ENCODE measurements around the genes PPP2R1B, TIMM8B and PTS.

DNA sequence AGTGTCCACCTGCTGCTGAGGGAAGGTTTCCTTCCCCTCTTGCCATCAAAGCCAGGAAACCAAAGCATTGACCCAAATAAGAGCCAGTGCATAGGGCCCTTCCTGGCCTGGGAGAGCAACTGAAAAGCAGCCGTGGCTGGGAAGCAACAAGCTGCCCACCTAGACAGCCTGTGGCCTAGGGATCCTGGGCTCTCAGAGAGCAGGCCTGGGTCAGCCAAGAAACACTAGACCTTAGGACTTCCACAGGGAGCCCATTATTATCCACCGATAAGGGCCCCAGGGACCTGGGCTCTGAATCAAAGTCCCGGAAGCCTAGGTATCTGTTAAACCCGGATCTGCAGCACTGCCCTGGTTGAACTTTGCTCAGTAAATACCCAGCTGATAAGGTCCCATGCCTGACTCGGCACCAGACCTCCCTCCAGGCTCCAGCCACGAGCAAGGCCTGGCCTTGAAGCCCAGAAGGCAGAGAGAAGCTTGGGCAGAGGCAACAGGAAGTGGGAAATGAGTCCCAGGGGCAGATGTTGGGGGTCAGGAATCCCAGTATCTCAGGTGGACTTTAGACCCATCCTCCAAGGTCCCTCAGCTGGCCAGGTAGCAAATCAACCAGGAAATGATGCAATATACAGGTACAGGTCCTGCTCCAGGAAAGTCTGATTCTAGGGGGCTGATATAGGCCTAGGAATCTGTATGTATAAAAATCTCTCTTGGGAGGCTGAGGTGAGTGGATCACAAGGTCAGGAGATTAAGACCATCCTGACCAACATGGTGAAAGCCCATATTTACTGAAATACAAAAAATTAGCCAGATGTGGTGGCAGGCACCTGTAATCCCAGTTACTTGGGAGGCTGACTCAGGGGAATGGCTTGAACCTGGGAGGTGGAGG is 18.8 kb downstream of the POU2AF1 start:
- RAMPAGE, long total RNA = no peak
- RRBS = no CpG with 5 or more reads among the region's 6 CpGs

GRCh38 chr11:111417557-111418281 is 38.6 kb upstream of the POU2AF1 start:
- RAMPAGE, long total RNA = no peak
- RRBS = no CpG with 5 or more reads among the region's 11 CpGs

DNA sequence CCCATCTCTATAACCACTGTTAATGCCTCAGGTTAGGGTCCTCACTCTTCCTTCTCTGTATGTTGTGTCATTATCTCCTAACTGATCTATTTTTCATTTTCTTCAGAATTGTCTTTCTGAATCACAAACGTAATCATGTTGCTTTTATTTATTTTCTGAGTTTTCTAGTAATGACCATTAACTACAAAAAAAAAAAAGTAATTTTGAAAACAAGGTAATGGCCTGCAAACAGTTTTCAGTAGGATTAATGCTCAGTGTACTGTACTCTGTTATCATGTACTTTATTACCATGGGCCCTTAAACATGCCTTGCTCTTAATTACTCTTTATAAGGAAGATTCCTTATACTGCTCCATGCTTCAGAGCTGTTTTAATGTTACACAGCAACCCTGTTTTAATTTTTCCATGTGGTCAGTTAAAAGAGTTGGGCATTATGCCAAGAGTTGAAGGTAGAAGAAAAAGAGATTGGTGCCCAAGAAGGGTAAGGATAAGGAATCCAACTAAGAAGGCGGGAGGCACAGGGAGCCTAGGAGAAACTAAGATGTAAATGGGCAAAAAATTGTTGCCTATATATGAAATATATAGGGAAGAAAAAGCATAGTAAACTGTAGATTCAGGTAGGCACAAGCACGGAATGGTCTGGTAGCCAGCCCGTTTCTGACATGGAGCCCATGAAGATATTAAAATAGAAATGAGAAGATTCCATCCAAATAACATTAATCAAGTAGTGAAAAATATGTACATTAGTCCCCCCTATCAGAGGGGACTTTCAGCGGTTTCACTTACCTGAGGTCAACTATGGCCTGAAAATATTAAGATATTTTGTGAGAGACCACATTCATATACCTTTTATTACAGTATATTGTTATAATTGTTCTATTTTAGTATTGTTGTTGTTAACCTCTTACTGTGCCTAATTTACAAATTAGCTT is 24.5 kb downstream of the SIK2 start:
- RAMPAGE, long total RNA = no peak
- RRBS = no CpG with 5 or more reads among the region's 5 CpGs

DNA sequence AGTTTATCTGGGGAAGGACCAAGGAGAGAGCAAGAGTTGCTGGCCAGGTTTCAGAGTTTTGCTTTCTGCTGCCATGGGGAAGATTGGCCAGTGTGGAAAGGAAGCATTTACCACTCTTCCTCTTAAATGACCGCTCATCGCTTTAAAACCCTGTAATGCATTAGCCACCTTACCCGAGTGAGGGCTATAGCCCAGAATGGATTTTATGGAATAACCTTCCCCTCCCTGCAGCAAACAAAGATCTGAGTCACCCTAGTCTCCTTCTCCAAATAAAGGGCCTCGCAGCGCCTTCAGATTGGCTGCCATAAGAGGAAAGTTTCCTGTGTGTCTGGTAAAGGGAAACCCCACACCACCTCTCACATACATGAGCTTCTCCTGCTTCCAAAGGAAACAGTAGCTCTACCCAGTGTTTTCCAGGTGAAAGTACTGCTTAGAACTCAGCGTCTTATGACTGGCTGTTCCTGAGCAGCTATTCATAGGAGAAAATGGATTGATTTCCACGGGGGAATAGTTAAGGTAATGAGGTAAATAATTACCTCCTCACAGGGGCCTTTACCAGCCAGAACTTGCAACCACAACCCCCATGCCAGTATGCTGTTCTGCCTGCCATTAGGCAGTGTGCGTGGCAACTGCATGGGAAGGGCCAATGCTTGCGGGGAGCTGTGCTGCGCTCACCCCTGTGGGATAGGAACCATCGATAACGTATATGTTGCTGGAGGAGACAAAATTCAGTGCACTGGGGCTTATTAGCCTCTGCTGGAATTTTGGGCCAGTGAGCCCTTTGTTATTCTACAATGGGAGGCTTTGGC is 47.6 kb downstream of the PPP2R1B start:
- RAMPAGE, long total RNA = no peak
- RRBS = no CpG with 5 or more reads among the region's 12 CpGs

DNA sequence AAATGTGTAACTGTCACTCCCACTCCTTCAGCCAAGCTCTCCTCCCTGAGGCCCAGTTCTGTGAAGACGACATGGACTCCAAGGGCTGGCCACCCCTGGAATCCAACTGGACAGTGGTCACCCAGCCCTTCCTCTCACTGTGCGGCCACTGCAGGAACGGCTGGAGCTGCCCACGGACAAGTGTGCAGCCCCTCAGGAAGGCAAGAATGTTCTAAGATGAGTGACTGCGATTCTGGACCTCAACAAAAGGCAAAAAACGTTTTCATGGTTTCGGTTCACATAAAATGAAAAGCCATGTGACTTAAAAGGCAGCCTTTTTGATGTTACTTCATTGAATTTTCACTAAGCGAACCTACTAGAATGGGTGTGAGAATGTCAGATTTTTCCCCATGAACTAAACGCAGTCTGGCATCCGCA is 29.8 kb downstream of the PPP2R1B start:
- RAMPAGE, long total RNA = no peak
- RRBS = no CpG with 5 or more reads among the region's 10 CpGs

DNA sequence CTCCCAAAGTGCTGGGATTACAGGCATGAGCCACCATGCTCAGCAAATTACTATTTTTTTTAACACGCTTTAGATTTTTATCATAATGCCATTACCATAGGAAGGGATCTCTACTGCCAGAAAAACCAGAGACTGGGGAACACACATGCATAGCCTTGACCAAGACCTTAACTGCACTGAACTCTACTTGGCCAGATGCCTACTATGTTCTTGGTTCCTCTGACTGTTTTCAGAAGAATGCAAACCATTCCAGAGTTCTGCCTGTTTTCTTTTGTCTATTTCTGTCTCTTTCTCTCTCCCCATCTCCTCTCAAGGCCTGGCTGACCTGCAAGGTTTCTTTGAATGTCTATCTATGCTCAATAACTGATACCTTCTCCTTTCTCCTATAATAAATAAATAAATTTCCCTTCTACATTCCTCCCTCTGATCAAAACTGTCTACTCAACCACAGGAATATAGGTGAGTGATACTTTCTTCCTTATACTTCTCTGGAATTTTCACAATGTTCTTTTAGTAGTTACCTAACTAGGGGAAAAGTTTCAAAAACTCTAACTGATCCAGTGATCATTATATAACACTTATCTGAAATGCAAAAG is 20.8 kb downstream of the PPP2R1B start:
- RAMPAGE, long total RNA = no peak
- RRBS = no CpG with 5 or more reads among the region's 1 CpG

DNA sequence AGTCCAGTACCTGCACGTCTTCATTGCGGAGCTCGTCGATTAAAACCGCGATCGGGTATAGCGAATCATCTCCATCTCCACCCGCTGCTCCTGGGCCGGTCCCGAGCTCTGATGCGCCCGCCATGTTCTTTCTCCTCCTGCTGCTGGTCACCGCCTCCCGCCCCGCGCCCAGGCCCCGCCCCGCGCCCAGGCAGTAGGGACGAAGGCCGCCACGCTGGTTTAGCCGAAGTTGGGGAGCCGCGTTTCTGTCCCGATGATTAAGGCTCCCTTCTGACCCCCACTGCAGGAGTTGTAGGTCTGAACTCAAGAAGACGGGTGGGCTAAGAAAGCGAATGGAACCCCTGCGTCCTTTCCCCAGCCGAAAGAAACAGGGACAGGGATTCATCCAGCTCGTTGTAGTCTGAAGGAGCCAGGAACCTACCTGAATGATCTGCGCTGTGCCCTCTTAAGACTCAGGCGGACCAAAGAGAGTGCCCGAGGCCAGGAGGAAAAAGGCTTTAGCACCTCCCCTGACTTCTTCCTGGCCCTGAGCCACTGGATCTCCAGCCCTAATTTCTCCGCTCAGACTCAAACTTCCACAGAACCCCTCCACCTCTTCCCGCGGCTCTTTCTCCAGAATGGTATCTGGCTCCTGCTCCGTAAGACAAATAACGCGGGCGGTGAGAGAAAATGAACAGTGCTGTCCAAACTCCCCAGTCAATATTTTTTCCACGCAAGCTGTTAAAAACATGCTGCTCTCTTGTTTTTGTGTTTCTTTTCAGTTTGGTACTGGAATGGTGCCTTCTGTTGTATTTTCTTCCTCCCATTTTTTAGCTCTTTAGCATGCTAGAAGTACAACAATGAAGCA is at the start of gene PPP2R1B:
PPP2R1B (minus strand) TSS at position 152 of the 847 bp plus-strand sequence.
- RAMPAGE, long total RNA = start-site peak on the minus strand centred at position 137 of the sequence, 18 bp wide, 121 and 48 reads in 2 replicates
- RRBS = no CpG with 5 or more reads among the region's 43 CpGs

DNA sequence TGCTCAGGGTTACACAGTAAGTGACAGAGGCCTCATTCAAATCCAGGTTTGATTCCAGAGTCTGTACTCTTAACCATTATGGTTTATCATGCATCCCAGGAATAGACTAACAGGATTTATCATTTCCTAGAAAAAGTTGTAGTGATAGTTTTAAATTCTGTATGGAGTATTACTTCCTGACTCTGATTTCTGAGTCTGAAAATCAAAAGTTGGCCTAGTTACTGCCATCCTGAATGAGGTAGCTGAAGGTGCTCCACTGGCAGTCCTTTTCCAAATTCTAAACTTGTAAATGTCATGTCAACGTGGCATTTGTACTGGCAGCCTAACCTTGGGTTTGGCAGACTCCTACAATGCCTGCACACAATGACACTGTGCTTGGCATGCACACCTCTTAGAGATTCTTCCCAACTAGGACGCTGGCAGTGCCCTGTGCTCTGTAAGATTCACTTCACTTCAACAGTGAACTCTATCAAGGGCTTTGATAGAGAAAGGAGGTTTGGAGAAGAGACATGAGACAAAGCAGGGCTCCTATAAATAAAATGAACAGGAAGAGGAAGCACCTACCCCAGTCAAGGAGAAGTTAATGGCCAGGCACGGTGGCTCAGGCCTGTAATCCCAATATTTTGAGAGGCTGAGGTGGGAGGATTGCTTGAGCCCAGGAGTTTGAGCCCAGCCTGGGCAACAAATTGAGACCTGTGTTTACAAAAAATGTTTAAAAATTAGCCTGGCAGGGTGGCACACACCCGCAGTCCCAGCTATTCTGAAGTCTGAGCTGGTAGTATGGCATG is 21.9 kb upstream of the PPP2R1B start:
- RAMPAGE, long total RNA = no peak
- RRBS = no CpG with 5 or more reads among the region's 4 CpGs

DNA sequence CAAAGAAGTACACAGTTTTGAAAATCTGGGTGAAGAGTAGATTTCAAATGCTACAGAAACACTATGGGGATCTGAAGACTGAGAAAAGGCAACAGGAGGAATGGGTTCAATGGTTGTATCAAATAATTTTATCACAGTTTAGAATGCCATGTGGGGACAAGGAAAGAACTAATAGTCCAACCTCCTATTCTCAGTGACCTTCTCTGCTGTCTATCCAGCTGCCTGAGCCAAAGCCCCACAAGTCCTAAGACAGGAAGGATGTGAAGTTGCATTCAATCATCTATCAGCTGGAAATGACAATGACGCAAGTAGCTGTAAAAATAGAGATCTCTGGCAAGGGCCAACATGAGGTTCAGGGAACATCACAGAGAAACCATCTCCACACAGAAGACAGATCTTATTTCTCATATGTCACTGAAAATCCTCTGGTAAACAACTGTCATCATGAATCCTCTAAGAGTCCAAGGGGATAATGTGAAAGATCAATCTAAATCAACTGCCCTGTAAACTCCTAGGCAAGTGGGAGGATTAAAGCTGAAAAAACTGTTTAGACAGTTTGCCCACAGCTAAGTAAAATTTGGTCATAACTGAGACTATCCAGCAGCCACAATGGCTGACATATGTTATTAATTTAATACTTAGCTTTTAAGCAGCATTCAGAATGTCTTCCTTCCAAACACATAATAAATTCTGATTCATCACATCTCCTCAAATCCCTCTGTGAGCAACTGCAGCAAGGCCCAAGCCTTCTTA is 52.2 kb downstream of the ALG9 start:
- RAMPAGE, long total RNA = no peak
- RRBS = no CpG with 5 or more reads among the region's 1 CpG

DNA sequence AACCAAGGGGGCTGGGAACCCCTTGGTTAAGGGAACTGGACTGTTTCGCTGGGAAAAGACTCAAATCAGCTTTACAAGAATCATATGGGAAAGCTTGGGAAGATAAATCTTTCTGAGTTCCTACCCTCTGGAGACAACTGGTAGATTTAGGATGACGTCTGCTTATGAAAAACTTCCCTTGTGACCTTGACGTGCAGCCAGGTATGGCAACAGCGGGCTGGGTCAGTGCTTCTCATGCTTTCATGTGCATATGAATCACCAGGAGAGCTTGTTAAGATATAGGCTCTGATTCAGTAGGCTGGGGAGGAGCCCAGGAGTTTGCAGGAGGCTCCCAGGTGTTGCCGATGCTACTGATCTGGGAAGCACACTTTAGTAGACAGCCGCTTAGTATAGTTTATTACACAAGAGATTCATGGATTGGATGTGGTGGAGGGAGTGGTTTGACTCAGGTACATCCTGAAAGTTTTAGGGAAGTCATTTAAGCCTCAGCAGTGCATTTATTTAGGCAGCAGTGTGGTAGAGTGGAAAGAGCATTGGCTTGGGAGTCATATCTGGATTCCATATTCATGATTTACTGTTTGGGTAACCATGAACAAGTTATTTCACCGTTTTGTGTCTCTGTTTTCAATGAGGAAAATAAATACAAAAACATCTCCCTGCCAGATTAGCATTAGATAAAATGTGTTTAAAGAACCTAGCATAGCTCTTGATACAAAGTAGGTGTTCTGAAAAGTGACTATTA is 23.8 kb downstream of the DIXDC1 start:
- RAMPAGE, long total RNA = no peak
- RRBS = no CpG with 5 or more reads among the region's 7 CpGs

DNA sequence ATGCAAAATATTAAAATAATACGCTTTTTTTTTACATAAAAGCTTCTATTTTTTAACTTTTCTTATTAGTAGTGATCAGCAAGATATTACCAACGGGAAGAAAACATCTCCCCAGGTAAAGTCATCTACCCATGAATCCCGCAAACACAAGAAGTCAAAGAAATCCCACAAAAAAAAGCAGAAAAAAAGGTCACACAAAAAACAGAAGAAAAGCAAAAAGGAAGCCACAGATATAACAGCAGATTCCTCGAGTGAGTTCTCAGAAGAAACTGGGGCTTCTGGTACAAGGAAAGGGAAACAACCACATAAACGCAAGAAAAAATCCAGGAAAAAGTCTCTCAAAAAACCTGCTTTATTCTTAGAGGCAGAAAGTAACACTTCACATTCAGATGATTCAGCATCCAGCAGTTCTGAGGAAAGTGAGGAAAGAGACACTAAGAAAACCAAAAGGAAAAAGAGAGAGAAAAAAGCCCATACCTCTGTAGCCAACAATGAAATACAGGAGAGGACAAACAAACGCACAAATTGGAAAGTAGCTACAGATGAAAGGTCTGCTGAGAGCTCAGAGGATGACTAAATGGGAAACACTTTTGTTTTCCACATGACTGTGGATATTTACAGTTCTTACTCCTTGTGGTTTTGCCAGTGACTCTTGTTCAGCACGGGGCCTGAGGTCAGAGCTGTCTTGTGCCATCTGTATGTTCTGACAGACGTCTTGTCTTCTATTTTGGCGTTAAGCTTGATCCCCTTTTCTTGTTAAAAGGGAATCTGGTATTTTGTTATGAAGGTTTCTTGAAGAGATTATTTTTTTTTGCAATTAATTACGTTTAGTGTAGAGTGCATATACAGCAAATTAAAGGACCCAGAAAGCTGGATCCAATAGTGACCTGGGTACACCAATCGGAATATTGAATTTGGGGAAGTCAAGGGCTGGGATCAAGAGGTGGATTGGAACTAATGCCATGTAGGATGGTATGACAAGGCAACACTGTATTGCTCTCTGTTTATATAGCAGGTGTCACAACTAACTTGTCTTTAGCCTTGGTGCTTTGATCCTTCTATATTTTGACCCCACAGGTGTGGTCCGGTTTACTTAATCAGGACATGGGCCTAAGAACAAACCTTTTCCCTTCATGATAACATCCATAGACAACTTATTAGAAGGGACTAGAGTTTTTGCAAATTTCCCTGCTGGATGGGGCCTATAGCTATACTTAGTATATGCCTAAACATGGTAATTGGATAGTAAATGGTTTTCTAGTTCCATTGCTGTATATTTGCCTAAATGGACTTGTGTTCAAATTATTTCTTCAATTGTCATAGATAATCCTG is 3.7 kb downstream of the TIMM8B start:
- RAMPAGE, long total RNA = no peak
- RRBS = no CpG with 5 or more reads among the region's 12 CpGs

GRCh38 chr11:112086595-112087011 is at the start of gene TIMM8B:
Gene TIMM8B (minus strand): TSS chr11:112086756.
- RAMPAGE, long total RNA = start-site peak on the minus strand at chr11:112086733-112086758, 892 and 1,312 reads in 2 replicates; start-site peak on the plus strand at chr11:112086871-112086902, 494 and 757 reads in 2 replicates
- RRBS = 1% methylated on average over 4 of the region's 31 CpGs

DNA sequence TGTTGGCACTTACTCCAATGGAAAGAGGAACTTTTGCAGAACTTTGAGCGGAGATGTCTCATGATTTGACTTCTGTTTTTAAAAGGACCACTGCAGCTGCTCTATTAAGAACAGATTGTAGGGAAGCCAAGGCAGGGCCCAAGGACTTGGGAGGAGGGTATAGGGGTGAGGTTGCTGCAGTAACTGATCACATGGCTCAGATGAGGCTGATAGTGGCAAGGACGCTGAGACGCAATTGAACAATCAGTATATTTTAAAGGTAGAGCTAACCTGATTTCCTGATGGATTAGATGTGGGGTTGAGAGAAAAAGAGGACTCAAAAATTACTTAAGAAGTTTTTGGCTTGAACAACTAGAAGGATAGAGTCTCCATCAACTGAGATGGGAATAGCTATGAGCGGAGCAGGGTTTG is 34.1 kb downstream of the IL18 start:
- RAMPAGE, long total RNA = no peak
- RRBS = no CpG with 5 or more reads among the region's 4 CpGs

DNA sequence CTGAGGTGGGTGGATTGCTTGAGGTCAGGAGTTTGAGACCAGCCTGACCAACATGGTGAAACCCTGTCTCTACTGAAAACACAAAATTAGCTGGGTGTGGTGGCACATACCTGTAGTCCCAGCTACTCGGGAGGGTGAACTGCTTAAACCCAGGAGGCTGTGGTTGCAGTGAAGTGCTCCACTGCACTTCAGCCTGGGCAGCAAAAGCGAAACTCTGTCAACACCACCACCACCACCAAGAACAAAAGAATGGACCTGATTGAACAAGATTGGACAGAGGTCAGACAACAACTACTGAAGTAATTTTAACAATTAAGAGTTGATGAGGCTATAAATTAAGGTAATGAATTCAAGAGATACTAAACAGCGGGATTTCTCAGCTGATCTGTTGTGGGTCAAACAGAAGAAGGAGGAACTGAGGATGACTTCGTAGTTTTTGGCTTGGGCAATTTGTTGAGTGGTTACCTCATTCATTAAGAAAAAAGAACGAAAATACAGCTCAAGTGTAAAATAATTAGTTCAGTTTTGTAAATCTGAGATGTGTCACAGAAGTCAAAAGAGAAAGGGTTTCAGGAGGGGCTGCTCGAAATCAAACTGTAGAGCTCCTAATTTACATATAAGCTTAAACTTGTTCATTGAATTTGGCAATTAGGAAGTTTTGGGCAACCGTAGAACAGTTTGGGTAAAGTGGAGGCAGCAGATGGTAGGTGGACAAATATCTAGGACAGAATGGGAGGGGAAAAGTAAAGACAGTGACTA is 4.6 kb downstream of the IL18 start:
- RAMPAGE, long total RNA = no peak
- RRBS = no CpG with 5 or more reads among the region's 7 CpGs

DNA sequence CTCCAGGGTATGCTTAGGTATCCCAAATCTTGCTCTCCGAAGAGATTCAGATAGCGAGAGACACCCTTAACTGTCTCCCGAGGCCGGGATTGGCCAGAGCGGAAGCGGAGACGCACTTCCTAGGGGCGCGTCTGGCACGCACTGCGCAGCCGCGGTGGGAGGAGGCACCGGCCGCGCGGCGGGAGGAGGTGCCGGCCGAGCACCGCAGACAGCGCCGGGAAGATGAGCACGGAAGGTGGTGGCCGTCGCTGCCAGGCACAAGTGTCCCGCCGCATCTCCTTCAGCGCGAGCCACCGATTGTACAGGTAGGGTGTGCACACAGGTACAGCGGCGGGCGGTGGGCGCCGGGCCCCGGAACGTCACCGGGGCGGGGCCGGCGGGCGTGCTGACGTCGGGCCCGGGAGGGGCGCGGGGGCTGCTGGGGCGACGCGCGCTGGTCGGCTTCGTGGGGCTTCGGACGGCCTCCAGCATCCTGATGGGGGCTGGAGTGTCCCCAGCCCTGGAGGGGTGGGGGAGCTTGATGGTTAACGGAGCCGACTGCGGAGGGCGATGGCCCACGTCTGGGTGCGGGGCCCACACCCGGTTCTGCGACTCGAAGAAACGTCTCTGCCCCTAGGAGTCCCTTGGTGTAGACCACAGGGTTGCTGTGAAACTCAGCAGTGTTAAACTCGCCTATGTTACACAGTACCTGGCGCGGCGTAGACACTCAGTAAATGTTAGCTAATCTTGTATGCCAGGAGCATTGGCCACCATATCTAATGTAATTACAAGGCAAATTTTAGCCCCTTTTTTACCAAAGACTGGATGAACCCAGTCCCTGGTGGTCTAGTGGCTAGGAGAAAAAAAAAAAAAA is at the start of gene PTS:
PTS (plus strand) TSS at position 207 of the 853 bp plus-strand sequence.
- RAMPAGE, long total RNA = start-site peak on the plus strand centred at position 179 of the sequence, 71 bp wide, 326 and 591 reads in 2 replicates
- RRBS = 1% methylated on average over 9 of the region's 70 CpGs

DNA sequence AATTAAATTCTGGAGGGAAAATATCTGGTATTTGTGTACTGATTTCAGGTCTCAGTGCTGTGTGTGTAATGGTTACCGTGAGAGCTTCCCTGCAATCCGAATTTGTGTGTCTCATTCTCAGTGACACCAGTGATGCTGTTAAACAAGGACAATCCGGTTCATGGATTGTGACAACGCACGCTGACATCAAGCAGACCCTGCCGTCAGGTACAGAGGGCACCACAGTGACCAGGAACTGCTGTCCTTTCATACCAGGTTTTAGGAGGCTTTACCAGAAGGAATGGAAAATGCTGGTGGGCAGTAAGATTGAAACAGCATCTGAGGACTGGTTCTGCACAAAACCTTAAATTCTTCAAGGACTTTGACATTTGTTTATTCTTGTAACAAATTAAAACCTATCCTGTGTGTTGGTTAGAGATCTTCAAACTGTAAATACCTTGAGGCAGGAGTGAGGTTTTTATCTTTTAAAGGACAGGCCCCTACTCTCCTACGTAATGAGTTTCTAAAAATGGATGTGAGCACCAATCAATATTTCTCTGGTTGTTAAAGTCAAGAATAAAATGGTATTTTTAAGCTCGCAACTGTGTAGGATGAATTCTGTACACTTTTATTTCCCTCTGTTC is 30.6 kb upstream of the PLET1 start:
- RAMPAGE, long total RNA = no peak
- RRBS = no CpG with 5 or more reads among the region's 8 CpGs

DNA sequence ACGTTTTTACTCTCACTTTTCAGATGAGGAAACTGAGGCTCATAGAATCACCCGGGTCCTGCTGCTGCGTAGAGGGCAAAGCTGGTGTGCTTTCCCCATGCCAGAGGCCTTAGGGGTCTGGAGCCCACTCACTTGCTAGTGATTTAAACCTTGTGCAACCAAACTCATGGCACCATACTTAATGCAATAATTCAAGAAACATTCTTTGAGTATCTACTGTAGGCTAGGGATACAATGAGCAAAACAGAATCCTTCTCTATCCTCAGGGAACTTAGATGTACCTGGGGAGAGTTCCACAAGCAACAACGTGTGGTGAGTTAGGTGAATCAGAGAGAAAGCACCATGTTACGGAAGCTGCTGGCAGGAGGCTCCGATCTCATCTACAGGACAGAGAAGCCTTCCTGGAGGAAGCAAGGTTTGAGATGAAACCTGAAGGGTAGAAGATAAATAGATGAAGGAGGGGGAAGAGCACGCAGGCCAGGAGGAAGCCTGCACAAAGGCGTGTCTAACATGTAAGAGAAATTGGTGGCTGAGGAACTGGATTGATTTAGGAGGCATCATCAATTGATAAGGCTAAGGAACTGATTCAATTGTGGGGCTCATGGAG is 103.4 kb upstream of the PLET1 start:
- RAMPAGE, long total RNA = no peak
- RRBS = no CpG with 5 or more reads among the region's 8 CpGs

DNA sequence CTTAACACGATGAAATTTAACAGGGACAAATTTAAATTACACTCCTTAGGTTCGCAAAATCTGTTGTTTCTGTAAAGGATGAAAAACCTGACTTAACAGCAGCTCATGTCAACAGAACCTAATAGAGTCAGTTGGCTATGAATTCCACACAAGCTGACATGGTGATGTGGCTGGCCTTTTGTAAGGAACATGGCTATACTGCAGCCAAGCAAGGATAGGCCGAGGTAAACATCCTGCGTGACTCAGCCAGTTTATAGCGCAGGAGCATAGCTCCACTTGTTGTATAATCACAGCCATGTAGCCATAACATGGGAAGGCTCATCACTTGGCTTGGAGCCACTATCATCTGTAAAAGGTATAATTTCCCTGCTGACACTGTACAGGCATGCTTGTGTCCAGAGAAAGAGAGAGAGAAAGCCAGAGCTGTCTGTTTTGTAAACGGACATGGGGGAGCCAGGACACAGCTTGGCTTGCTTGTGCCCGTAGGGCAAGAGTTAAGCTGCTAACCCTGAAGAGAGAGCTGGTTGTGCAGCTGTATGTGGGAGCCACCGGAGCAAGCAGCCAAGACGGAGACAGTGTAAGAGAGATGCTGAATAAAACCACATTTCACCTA is 104.3 kb upstream of the PLET1 start:
- RAMPAGE, long total RNA = no peak
- RRBS = no CpG with 5 or more reads among the region's 9 CpGs

DNA sequence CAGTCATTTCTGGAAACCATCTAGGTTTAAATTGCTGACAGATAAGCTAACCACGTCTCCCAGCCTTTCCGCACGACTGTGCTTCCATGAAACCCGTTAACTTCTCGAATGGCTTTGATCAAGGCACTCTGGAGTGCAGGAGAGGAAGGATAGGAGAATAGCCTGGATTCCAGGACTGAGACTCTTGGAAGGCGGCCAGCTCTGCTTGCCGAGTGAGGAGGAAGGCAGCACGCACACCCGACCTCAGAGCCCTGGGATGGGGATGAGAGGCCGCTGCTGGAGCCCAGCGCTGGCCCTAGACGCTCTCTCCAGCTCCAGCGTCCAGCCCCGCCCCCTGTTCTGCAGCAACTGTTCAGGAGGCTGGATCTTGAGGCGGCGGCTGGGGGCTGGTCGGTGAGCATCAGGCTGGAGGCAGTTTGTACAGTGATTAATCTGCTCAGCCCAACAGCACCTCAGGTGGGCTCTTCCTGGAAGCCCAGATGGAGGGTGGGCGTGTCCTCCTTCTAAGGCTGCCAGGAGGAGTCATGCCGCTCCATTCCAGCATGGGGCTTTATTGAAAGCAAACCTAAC is 176.6 kb upstream of the NCAM1 start:
- RAMPAGE, long total RNA = no peak
- RRBS = no CpG with 5 or more reads among the region's 19 CpGs

DNA sequence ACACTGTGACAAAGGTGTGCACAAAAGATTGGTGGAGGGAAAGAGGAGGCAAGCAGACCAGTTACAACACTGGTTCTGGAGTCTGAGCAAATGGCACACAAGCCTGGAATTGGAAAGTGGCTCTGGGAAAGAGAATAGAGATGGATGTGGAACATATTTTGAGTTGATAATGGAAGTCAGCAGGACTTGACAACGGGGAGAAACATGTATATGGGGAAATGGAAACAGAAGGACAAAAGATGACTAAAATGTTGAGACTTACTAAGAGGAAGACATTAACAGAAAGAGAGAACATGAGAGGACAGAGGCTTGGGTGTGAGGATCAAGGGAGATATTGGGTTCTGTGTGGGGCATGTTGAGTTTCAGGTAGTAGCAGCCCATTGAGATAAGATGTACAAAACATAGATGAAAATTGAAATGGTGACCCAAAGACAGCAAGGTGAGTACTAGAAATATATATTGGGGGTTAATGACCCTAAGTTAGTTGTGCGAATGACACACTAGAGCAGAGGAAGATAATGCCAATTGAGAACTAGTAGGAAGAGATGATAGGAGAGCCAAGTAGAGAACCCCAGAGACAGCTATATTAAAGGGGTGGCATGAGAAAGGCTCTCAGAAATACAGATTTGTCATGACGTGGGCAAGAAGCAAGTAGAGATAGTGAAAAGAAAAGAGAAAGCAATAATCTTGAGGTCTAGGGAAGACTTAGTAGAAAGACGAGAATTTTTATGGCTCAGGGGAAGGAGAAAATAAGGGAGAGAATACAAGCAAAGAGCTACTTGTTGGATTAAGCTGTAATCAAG is 158.2 kb upstream of the TTC12 start:
- RAMPAGE, long total RNA = no peak
- RRBS = no CpG with 5 or more reads among the region's 4 CpGs

All from epithelial cell of alveolus of lung (primary cell).